Left lobe of liver (tissue), 1 donor: ENCODE results near the genes NEK6, SCAI and MAPKAP1.

DNA sequence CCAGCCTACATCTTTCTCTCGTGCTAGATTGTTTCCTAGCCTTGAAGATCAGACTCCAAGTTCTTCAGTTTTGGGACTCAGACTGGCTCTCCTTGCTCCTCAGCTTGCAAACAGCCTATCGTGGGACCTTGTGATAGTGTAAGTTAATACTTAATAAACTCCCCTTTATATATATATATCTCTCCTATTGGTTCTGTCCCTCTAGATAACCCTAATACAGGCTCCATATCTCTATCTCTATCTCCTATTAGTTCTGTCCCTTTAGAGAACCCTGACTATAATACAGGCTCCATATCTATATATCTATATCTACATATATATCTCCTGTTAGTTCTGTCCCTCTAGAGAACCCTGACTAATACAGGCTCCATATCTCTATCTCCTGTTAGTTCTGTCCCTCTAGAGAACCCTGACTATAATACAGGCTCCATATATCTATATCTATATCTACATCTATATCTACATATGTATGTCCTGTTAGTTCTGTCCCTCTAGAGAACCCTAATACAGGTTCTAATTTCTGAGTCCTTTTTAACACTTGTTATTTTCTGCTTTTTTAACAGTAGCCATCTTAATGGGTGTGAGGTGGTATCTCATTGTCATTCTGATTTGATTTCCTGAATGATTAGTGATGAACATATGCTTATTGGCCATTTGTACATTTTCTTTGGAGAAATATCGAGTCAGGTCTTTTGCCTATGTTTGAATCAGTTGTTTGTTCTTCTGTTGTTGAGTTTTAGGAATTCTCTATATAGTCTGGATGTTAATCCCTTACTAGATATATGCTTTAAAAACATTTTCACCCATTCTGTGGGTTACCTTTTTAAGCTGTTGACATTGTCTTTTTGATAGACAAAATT, 146.0 kb downstream of the CRB2 start:
- PRO-cap: no peak

DNA sequence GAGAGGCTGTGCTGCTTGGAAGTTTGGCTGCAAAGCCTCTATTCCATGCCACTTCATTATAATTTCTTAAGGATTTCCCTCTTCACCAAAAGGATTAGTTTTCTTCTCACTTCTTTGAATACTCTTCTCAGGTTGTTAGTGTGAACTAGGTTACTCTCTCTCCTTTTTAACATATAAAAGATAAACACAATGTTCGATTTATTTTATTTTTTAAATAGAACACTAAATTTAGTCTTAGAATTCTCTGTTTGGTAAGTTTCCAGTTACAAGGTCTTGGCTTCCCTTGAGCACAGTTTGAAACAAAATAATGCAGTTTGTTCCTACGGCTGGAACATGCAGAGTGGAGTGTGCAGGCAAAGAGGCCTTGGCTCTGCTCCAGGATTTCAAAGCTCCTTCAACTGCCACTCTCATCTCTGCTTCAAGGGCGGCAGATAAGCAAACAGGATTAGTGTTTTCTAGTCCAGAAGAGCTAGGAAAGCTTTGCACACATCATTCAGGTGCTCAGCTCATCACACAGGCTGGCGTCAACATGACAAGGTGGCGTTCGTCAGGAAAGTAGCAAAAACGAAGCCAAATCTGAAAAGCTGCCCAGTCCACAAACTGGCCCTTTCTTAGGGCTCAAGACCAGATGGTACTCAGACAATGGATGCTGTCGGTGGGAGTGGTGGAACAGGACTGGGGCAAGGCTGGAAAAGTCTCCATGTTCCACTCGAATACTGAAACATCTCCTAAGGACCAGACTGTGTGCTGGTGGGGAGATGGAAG, 286.6 kb downstream of the CRB2 start:
- PRO-cap: no peak

- PRO-cap: no peak
Measured at GRCh38 chr9:123881820-123882785, 47.8 kb downstream of the DENND1A start.

DNA sequence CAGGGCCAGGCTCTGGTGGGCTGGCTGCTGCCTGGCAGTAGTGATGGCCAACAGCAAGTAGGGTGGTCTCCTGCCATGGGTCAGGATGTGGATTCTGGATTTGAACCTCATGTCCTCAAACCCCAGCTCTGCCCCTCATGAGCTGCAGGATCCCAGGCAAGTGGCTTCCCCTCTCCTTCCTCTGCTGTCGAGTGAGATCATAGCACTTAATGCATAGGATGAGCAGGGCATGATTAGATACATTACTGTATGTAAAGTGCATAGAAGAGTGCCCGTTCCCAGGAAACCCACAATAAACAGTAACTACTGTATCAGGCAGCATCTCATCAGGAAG, 38.6 kb upstream of the NEK6 start:
- PRO-cap: no peak

GRCh38 chr9:124257736-124258689, at the start of gene NEK6:
Gene NEK6 (plus strand): TSS chr9:124257949.
- PRO-cap: unidirectional peak, plus-strand start at chr9:124257984

DNA sequence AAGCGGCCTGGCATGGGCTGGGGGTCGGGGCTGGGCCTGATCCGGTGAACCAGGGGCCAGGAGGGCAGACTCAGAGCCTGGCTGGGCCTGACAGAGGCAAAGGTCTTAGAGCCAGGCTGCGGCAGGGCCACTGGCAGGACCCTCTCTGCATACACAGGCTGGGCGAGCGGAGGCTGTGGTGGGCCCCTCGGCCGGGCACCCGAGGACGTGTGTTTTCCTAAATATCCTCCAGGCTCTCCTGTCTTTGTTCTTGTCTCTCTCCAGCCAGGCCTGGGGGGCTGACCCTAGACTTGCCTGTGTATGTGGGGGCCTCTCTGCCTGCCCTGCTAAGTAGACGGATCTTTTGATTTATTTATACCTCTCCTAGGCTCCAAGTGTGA, 931 bp downstream of the NEK6 start:
- PRO-cap: unidirectional peak, plus-strand start at position 99 of the sequence

DNA sequence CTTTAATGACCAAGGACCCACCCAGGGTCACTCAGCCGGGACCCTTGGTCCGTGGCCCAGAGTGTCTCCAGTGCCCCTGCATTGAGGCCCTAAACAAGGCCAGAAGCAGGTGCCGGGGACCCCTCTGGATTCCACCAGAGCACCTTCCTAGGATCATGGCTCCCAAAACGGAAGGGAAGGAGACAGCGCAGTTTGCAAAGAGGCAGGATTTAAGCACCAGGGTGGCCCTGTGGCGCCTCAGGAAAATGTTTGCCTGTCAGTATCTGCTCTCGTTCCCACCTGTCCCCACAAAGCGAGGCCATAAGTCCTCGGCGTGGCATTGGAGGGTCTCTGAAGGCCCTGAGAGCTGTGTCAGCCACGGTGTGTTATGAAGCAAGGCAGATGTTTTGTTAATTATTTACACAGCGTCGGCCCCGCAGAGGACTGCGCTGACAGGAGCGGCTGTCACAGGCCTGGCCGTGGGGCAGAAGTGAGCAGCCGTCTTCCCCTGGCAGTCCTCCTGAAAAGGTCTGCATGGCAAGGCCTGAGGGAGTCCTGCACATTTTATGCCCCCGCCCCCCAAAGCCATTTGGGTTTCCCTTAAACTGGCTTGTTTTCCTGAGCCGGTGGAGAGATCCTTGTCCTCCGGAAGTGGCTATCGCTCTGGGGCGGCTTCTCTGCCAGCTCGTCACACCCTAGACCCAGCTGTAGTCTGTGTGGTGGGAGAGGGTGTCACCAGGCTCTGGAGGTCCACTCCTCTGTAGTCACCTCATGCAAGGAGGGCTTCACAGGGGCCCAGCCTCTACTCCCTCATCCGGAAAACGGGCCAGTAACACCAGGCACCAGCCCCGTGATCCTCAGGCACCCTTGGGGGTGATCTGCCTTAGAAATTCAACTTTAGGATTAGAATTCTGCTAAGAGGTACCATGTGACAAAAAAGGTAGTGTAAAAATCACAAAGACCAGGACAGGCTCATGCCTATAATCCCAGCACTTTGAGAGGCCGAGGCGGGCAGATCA, 6.1 kb downstream of the NEK6 start:
- PRO-cap: no peak

DNA sequence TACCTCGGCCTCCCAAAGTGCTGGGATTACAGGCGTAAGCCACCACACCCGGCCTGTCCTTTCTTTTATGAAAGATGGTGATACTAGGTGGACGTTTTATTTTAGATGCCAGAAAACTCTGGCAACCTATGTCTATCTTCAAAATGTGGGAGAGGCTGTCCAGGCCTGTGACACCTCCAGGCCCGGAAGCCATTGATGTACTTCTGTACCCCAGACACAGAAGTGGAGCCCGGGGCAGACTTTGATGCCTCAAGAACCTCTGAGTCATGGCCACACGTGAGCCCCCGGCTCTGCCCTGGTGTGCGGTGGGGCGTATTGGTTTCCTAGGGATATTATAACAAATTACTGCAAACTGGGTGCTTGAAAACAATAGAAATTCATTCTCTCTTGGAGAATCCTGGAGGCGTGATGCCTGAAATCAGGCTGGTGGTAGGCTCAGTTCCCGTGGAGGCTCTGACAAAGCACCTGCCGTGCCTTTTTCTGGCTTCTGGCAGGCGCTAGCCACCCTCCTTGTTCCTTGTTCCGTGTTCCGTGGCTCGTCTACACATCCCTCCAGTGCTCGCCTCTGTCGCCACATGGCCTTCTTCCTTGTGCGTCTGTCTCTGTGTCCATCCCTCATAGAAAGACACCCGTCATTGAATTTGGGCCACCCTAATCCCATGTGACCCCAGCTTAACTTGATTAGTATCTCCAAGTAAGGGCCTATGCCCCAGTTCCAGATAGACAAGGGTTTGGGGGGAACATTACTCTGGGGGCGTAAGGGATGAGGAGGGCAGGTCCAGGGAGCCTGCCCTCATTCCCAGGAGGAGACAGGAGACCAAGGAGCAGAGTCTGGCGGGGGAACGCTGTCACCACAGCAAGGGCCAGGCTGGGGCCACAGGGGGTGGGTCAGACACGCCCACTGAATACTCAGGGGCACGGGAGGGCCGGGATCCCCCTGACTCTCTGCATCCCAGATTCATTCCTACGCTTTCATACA, 24.3 kb downstream of the NEK6 start:
- PRO-cap: no peak

DNA sequence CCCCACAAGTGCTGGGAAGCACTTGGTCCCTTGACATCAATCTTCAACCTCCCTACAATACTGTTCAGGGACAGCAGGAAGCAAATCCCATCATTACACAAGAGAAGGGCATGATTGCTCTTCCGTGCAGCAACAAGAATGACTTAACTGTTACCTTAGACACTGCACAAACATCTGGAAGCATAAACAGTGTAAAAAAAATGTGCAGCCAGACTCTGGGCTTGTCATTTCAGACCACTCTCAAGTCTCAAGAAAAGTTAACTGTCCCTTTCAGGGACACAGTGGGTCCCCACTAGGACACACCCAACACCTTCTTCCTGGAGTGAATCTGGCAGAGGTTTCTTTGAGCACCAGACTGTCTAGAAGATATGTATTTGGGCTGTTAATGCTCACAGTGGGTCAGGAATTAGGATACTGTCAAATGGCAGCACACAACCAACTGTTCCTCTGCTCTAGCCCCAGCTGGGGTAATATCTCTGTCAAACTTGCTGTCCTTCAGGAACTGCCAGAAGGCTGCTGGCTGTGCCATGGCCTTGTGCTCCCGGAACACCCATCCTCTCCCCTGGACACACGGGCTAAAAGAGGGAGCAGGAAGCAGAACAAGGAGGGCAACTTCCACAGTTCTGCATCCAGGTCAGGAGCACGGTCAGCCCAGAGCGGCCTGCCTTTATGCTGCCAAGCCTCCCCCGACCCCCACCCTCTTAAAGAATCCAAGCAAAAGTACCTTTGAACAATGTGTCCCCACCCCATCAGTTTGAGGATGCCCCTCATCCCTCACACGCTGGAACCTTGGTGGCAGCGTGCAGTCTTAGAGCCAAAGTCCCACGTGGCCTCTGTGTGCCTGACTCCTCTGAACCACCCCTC, 61.0 kb downstream of the PSMB7 start:
- PRO-cap: no peak

GRCh38 chr9:124356498-124357583, 58.4 kb downstream of the PSMB7 start:
- PRO-cap: no peak

DNA sequence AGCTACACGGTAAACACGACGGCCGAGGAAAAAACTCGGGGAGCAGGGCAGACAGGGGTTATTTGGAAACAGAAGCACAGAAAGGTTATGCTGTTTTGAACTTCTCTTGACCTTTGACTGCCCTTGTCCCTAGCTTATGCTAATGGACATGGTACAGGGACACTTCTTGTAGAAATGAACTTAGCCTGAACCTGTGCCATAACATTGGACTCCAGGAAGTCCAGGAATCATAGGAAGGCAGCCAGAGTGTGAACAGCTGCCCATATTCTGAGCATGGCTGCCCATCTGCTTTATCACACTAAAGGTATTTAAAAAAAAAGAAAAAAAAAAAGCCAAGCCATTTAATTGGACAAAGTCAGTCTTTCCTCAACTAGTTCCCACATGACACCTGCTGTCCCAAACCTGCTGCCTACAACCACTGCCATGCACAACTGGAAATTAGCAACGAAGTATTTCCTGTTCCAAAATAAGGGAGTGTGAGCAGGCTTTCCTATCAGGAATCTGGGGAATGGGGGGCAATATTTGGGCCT, 46.0 kb downstream of the NR6A1 start:
- PRO-cap: no peak

- PRO-cap: bidirectional peak, plus-strand start at chr9:125143687, minus-strand start at chr9:125143466
Measured at GRCh38 chr9:125143220-125144127, at the start of gene SCAI. Gene SCAI (minus strand): TSS chr9:125143528.

DNA sequence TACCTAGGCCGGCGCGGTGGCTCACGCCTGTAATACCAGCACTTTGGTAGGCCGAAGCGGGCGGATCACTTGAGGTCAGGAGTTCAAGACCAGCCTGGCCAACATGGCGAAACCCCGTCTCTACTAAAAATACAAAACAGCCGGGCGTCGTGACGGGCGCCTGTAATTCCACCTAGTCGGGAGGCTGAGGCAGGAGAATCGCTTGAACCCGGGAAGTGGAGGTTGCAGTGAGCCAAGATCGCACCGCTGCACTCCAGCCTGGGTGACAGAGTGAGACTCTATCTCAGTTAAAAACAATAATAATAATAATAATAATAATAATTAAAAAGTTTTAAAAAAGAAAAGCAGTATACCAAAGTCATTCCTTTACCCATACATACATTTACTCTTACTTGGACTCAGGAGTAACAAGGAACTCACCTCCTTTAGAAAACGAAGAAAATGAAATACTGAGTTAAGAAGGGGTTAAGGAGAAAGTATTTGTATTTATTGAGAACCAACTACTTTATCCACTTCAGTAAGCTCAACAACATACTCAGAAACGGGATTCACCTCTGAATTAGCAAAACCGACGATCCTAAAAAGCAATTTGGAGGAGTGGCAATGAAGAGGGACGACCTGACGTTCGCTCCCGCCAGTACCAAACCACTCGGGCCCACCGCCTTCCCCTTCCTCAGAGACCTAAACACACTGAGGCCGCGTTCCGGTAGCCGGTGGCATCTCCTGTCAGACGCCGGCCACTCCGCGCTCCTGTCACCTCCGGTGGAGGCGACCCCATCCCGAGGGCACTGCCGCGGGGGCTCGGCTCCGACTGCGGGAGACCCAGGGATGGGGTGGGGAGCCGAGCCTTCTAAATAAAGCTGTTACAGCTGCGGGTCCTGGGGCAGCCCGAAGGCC, 856 bp downstream of the PPP6C start:
- PRO-cap: no peak

DNA sequence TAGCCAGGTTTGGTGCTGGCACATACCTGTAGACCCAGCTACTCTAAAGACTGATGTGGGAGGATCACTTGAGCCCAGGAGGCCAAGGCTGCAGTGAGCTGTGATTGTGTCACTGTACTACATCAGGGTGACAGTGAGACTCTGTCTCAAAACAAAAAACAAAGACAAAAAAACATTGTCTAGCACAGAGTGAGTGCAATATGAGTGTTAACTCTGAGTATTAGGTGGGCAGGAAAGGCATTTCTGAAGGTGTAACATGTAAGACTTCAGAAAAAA, 3.6 kb upstream of the PPP6C start:
- PRO-cap: no peak

DNA sequence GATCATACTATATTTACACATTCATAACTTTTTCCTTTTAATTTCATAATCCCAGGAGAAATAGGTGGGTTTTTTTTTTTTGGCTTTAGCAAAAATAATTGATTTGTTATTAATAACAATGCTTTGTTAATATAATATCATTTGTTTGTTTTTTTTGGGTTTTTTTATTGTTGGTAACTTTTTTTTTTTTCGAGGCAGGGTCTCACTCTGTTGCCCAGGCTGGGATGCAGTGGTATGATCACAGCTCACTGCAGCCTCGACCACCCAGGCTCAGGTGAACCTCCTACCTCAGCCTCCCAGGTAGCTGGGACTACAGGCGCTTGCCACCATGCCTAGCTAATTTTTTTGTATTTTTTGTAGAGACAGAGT, 14.8 kb downstream of the RABEPK start:
- PRO-cap: no peak

DNA sequence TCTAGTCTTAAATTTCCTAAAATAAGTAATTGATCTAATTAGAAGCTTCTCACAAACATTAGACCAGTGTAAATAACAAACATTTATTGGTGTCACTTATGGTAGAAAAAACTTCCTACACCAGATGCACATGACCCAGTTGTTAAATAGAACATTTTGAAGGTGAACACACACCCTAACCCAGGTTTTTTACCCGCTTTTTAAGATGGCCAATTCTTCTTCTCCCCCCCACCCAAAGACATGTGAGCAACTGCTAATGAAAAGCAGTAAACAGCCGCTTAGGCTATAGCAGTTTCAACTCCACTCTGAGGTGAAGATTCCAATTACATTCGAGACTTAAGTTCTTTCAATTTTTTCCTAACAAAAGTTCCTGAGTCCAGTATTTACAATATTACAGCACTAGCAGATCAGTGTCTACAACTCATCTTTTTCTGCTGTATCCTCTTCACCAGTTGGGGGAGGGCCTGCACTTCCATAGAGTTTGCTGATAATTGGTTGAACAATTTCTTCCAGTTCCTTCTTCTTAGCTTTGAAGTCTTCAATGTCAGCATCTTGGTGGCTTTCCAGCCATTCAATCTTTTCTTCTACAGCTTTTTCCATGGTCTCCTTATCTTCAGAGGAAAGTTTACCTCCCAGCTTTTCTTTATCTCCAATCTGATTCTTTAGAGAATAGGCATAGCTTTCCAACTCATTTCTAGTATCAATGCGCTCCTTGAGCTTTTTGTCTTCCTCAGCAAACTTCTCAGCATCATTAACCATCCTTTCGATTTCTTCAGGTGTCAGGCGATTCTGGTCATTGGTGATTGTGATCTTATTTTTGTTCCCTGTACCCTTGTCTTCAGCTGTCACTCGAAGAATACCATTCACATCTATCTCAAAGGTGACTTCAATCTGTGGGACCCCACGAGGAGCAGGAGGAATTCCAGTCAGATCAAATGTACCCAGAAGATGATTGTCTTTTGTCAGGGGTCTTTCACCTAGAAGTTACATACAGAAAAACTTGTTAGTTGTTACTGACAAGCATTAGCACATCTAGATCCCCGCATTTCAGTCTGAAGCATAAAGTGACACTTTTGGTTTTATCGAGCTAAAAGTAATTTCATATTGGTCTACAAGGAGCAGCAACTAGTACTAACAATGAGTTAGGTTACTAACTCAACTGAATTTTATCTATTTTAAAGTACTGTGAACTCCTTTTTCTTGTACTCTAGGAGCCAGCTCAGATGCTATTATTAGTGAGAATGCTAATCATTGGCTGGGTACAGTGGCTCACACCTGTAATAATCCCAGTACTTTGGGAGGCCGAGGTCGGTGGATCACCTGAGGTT, 4.5 kb downstream of the HSPA5 start:
- PRO-cap: no peak

- PRO-cap: no peak
Measured at GRCh38 chr9:125337220-125337680, 75.6 kb downstream of the GAPVD1 start.

GRCh38 chr9:125578981-125579331, 128.1 kb downstream of the MAPKAP1 start:
- PRO-cap: bidirectional peak, plus-strand start at chr9:125579264, minus-strand start at chr9:125579119

DNA sequence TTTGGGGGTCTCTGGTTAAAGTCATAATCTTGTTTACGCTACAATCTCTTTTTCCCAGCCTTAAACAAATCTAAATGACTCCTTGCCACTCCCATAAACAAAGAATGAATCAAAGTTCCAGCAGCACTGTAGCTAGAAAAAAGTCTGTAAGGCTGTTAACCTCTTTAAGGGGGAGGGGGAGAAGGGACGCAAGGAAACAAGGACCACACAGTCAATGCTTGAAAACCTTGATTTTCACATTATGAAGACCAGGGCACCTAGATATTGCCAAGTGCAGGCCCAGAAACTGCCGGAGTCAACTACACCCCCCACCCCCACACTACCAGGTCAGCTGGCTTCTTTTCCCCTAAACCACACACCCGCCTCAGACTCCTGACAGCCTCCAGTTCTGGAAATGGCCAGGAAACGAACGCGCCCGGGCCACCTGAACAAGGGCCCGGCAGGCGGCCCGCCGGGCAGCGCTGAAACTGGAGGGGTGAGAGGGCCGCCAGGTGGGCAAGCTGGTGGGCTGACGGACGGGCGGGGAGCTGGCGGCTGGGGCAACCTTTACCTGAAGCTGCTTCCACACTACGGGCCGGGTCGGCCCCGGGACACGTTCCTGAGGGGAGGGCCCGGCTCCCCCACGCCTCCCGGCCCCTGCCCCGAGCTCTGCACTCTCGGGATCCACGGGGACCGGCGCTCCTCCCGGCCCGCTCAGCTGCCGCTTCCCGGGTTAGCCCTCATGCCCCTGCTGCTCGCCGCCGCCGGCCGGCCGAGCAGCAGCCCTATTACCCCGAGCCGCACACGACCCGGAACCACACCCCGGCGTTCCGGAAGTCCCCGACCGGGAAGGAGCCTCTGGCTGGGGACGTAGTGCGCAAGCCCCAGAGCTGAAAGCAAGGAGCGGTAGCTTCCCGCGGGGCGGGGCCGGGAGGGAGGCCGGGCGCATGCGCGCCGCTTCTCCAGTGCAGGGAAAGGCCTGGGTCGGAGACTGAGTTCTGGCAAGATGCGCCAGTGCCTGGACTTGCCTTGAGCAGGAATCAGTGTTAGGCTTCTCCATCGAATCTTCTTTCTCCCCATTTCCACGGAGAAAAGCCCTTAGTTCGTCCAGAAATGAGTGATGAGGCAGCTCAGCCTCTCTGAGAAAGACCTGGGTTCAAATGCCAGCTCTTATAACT, at the start of gene MAPKAP1:
TSS of gene MAPKAP1 (minus strand) at position 788 of the 1,157 bp plus-strand sequence.
- PRO-cap: bidirectional peak, plus-strand start at position 944 of the sequence, minus-strand start at position 788 of the sequence

DNA sequence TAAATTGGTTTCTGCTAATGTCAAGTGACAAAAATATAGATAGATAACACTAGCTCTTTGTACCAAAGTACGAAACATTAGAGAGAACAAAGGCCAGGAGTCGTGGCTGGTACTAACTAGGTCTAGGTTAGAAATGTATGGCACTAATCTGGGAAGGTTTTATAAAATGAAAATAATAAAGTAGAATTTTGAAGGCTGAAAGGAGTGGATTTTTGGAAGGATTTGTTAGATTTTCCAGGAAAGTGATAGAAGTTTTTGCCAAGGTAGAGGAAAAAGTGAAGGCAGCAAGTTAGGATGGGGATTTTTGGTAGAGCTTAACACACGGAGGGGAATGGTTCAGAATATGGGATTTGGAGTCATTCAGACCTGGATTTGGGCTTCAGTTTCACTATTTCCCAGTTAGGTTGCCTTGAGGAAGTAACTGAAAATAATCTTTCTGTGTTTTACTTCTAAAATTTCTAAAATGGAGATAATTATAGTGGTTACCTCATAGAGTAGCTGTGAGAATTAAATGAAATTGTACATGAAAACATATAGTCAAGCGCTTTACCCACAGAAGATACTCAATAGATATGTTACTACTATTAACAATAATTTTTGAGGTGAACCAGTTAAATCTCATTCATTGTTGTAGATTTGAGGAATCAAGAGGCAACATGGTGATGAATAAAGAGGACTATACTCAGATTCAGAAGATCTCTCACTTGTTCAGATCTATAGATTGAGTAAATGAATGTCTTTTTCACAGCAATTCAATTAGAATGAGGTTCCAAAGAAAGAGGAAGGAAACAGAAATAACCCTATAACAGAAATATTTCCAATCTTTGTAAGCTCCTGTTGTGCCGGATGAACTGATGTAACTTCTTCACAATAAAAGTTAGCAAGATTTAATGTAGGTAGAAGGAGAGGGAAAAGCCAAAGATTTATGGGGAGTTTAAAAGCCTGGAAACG, 91.8 kb downstream of the PBX3 start:
- PRO-cap: no peak